Sciatic nerve (tissue), 1 donor: ENCODE measurements around the genes FEZ2 and RMDN2.

- PRO-cap: no peak
Measured at GRCh38 chr2:34254381-34255047, 655.4 kb upstream of the FAM98A start.

GRCh38 chr2:34677182-34678148 is 1078.4 kb upstream of the FAM98A start:
- PRO-cap: no peak

- PRO-cap: no peak
Measured at GRCh38 chr2:36084685-36085214, 270.8 kb upstream of the CRIM1 start.

DNA sequence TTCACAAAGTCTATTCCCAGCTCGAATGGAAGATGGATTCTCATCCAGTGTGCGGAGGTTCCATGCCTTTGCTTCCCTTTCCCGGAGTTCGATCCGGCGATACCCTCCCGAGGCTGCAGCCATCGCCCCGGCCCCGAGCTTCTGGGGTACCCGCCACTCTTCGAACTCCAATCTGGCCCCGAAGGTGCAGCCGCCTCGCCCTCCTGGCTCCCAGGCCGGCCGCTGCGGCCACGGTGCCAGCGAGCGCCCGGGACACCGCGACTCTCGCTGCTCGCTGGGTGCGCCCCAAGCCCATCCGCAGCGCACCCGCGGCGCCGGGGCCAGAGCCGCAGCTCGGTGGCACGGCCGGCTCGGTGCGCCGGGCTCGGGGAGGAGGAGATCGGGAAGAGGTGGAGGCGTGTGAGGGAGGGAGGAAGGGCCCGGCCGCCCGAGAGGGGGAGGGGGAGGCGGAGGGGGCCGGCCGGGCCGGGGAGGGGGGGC is 365 bp upstream of the CRIM1 start:
- PRO-cap: bidirectional peak, plus-strand start outside the sequence, minus-strand start at position 389 of the sequence

DNA sequence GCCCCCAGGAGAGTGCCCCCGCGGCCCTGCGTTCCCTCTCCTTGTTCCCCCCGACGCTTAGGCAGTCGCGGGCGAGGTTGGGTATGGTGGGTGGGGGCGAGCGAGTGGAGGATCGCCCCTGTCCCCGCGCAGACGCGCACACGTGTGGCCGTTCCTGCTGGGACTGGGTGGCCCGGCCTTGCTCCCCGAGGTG is 1.1 kb downstream of the CRIM1 start:
- PRO-cap: no peak

GRCh38 chr2:36463508-36463896 is 107.9 kb downstream of the CRIM1 start:
- PRO-cap: no peak

GRCh38 chr2:36597399-36598589 is at the start of gene FEZ2:
TSS of gene FEZ2 (minus strand) at chr2:36598168.
- PRO-cap: bidirectional peak, plus-strand start at chr2:36597814, minus-strand start at chr2:36597711; bidirectional peak, plus-strand start at chr2:36598257, minus-strand start at chr2:36598150

GRCh38 chr2:36699004-36699322 is 2.5 kb downstream of the VIT start:
- PRO-cap: no peak

- PRO-cap: no peak
Measured at GRCh38 chr2:36798827-36799218, 102.3 kb downstream of the VIT start.

GRCh38 chr2:36955598-36955890 is 10.8 kb downstream of the STRN start:
- PRO-cap: no peak

GRCh38 chr2:37071996-37072410 is 12.2 kb downstream of the HEATR5B start:
- PRO-cap: no peak

GRCh38 chr2:37091866-37092298 is 7.6 kb downstream of the GPATCH11 start:
- PRO-cap: no peak

DNA sequence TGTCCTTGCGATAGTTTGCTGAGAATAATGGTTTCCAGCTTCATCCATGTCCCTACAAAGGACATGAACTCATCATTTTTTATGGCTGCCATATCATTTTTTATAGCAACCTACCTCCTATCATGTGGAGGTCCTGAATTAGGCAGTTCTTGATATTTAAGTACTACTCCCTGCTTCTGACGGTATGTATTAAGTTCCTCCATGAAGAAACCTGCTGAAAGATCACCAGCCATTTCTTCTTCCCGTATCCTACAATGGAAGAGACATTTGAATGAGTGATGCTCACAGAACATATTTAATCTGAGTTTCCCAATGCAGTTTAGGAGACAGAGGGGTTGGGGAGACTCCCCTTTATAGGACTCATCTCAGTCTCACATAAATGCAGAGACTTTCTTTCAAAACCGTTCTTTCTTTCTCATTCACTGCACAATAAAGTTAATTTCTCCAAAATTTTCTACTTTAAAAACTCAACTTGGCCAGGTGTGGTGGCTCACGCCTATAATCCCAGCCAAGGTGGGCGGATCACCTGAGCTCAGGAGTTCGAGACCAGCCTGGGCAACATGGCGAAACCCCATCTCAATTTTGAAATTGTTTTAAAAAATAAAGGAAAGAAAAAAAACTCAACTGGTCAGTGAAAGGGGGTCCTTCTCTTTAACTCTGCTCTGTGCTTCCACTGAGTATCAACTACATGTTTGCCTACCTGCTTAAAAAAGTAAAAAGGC is 9.0 kb downstream of the EIF2AK2 start:
- PRO-cap: no peak

DNA sequence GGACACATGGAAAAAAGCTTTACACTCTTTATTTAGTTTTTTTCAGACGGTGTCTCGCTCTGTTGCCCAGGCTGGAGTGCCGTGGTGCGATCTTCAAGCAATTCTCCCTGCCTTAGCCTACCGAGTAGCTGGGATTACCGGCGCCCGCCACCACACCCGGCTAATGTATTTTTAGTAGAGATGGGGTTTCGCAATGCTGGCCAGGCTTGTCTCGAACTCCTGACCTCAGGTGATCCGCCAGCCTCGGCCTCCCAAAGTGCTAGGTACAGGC is 11.3 kb upstream of the EIF2AK2 start:
- PRO-cap: no peak

DNA sequence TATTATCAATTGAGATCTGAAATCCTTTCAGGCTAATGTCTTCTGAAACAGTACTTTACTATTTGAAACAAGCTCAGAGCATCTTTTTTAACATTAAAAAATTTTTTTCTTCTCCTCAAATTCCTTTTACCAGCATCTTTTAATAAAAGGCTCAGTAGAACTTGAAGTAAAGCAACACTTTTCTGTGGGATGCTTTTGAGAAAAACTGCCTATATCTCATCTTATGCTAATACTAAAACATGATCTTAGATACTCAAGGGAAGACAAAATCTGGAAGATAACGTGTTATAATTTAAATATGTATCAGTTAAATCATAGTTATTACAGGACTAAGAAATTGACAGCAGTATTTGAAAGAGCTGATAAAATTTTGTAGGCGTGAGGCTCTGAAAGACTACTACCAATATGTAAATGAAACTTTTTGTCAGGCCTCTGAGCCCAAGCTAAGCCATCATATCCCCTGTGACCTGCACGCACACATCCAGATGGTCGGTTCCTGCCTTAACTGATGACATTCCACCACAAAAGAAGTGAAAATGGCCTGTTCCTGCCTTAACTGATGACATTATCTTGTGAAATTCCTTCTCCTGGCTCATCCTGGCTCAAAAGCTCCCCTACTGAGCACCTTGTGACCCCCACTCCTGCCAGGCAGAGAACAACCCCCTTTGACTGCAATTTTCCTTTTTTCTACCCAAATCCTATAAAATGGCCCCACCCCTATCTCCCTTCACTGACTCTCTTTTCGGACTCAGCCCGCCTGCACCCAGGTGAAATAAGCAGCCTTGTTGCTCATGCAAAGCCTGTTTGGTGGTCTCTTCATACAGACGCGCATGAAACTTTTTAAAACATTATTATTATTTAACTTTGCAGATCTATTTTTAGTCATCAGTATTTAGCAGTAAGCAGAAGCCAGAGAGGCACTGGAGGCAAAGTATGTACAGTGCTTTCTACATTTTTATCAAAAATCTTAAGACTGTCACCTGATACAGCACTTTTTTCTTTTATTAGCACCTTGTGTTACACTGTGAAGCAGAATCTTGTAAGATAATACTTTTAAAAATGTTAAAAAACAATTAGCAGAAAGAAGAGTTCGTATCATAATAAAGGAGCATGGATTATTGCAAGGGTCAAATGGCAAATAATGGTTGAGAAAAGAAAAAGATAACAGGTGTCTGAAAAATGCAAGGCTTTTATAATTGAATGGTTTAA is 8.9 kb downstream of the CEBPZOS start:
- PRO-cap: no peak

- PRO-cap: no peak
Measured at GRCh38 chr2:37318343-37318999, 6.2 kb downstream of the PRKD3 start.

DNA sequence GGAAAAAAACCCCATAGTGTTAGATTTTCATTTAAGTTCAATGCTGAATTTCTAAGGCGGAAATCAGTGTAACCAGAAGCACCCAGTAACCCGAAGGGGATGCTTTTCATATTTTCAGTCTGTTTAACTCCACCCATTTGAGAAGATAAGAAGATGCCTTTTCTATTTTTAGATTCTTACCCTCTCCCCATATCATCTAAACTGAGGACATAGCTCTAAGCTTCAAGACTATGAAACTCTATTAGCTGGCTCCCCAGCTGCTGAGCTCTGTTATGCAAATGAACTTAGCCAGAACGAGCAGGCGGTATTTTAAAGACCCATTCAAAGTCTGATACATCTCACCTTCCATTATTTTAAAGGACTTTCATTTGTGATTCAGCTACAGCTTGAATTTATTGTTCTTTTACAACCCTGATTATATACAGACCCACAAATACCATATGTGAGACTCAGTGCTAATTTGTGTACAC is 16.5 kb downstream of the CDC42EP3 start:
- PRO-cap: no peak

DNA sequence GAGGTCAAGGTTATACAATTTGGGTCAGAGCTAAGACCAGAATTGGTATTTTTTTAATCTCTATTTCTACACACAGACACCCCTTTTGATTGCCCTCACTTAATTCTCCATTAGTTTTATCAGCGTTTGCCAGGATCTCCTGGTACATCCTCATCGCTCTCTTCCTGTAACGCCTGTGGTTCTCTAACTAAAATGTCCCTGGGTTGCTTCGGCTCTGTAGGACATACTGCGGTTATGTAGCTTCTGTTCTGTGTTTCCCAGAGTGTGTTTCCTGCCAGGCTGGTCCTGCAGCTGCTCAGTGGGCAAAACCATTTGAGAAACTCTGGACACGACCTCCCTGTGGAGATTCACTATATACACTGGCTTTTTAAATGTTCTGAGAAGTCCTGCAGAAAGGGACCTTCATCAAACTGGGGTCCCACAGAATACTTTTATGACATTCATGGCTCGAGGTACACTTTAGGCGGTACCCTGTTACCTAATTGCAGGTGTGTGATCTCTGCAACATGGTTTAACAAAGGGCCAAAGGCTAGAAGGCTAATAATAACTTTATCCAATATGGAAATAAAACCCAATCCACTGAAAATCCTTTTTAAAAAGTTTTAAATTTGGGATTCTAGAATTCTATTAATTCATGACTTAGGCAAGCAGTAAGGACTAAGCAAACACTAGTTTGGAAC is 5.4 kb downstream of the CDC42EP3 start:
- PRO-cap: no peak

DNA sequence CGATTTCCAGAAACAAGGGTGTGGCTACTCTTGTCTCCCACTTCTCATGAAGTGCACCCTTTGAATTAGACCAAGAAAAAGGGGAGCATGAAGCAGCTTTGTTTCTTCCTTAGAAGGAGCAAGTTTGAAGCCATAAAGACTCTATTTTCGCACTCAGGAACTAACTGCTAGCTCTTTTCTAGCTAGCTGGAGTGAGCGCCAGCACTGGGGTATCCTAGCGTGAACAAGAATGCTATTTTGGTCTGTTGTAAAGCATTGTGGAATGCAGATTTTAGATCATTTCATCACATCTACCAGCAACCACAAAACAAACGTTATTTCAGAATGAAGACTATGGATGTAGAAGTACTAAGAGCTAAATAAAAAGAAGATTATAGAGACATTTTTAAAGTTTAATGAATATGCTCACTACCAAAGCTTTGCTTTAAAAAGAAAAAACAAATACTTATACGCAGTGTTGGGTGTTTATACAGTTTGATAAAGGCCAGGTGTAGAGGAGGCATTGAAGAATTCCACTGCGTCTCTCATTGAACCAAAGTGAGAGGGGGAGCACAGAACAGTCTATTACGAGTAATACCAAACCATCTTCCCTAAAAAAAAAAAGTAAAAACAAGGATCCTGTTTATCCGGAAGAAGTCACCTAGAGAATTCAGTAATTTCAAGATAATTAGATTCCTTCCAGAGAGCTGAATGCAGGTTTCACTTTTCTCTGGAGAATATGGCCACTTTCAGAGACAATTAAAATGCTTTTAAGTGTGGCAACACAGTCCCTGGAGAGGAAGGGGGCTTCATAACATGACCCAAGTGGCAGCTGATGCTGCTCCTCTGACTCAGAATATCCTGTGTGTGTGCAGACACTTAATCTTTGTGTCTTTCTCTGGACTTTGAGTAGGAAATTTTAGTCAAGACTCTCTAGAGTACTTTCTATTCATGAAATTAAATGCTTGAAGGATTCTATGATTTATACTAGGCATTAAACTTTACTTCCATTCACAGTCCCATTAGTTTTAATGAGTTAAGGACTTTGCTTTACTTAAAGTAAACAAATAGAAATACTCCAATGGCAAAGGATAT is 63.8 kb upstream of the CDC42EP3 start:
- PRO-cap: no peak

DNA sequence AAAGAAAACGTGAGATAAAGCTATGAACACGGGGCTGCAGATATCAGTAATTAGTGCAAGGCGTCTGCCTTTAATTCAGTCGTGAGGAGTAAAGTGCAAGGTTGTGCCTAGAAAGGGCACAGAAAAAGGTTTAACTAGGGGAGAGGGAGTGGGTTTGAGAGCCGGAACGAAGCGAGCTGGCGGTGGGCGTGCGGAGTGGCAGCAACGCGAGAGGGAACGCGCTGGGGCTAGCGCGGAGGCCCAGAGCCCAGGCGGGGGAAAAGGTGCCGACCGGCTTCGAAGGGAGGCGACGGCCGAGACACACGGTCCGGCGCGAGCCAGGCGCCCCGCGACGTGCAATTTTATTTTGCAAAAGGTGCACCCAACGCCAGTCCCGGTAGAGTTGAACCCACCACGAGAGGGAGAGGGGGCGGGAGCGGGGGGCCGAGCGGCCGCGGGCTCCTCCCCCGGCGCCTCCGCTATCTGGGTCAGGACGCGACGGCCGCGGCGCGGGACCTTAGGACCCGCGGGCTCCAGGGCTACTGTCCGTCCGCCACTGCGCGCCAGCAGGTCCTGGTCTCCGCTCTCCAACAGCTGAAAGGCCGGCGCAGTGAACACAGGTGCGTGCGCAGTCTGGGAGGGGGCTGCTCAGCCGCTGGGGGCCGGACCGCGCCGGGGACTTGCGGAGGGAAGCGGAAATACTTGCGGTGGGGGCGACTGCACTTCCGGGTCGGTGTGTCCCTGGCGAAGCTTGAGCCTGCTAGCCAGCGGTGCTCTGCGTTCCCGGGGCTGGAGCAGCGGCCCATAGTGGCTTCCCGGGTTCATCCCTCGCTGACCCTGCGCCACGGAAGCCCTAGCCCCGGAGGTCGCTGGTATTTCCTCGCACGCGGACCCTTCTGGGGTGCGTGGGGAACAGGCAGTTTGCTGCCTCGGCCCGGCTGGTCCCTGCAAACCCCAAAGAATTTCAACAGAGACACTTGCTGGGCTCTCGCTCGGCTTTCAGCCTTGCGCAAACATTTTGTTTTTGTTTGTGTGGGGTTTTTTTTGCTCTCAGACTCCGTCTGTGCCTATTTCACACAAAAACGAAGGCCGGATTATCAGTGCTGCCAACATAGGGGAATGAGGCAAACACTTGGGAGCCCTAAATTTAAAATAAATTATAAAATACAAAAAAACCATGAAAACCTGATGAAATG is at the start of gene RMDN2:
Gene RMDN2 (plus strand): TSS at position 461 of the 1,175 bp plus-strand sequence.
- PRO-cap: bidirectional peak, plus-strand start at position 243 of the sequence, minus-strand start at position 218 of the sequence; bidirectional peak, plus-strand start at position 470 of the sequence, minus-strand start at position 395 of the sequence; bidirectional peak, plus-strand start at position 521 of the sequence, minus-strand start at position 571 of the sequence; bidirectional peak, plus-strand start at position 701 of the sequence, minus-strand start at position 661 of the sequence; bidirectional peak, plus-strand start at position 873 of the sequence, minus-strand start at position 935 of the sequence